ENCODE measurements around the gene SGCA.

- PRO-cap: no peak
- RAMPAGE, long total RNA, 4 experiments: no peak in any of the 4 experiments
Measured at GRCh38 chr17:49404812-49405171, 9.9 kb downstream of the PHB1 start.

GRCh38 chr17:49497374-49498083, 2.4 kb downstream of the NGFR start:
- PRO-cap: unidirectional peak, minus-strand start at chr17:49497715; unidirectional peak, minus-strand start at chr17:49497768
- RAMPAGE, long total RNA, 4 experiments: no peak in any of the 4 experiments

DNA sequence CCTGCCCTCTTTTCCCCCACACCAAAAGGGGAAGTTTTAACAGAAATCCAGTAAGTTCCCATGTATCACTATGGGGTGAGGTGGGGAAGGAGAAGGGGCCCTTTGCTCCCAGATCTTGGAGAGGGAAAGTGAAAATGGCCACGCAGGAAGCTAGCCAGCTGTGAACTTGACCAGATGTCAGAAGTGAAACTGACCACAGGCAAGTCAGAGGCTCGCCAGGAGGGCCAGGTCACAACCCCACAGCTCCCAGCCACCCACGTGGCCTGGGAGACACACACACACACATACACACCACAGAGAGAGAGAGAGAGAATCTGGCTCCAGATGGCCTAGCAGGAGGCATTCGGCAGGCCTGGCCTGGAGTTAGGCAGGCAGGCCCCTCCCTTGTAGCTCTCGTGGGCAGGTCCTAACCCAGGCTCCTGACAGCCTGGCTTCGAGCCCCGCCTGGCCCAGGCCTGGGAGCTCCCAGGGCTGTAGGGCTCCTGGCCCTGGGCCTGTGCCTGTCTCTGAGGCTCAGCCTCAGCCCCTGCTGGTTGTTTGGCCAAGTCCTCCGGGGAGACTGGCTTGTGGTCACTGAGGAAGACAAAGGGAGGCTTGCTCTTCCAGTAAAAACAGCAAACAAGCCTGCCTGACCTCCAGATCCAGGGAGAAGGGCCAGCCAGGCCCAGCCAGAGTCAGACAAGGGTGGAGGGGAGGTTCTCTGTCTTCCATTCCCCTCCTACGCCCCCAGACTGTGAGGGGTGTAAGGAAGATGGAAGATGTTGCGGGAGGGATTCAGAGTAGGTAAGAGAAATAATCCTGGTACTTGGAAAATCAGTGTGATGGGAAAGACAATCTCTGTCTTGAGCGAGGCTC, 20.2 kb downstream of the NGFR start:
- PRO-cap: unidirectional peak, plus-strand start at position 503 of the sequence
- RAMPAGE, long total RNA, 4 experiments: no peak in any of the 4 experiments

DNA sequence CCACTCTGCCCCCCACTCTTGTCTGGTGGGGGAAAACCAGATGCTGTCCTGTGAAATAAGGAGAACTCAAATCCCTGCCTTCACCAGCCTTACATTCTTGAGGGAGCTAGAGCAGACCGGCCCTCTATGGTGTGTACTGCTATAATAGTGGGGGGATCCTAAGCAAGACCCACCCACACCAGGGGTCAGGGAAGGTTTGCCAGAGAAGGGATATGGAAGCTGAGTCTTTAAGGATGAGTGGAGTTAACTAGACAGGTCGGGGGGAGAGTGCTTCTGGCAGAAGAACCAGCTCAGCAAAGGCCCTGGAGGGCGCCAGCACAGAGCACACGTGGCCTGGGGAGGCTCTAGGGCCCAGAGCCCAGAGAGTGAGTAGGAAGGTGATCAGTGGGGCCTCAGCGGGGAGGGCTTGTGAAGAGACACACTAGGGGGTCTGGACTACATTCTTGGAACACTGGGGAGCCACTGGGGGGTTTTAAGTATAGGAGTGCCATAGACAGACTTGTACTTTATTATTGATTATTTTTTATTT, 21.1 kb downstream of the NGFR start:
- PRO-cap: no peak
- RAMPAGE, long total RNA, 4 experiments: no peak in any of the 4 experiments

GRCh38 chr17:49573367-49573786, 2.3 kb upstream of the NXPH3 start:
- PRO-cap: no peak
- RAMPAGE, long total RNA, 4 experiments: no peak in any of the 4 experiments

- PRO-cap: unidirectional peak, plus-strand start at chr17:49574686
- RAMPAGE, long total RNA, 4 experiments: no peak in any of the 4 experiments
Measured at GRCh38 chr17:49574430-49574959, 1.2 kb upstream of the NXPH3 start.

DNA sequence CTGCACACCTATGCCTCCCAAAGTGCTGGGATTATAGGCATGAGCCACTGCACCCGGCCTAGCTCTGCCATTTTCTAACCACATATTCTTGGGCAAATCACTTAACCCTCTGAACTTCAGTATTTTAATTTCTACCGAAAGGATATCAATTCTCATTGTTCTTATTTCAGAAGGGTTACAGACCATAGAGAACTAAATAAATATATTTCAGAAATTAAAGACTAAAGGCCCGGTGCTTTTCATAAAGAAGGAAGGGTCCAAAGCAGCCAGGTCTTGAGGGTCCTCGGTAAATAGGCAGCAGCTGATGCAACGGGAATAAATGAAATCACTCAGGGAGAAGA, 33.4 kb downstream of the NXPH3 start:
- PRO-cap: no peak
- RAMPAGE, long total RNA, 4 experiments: no peak in any of the 4 experiments

DNA sequence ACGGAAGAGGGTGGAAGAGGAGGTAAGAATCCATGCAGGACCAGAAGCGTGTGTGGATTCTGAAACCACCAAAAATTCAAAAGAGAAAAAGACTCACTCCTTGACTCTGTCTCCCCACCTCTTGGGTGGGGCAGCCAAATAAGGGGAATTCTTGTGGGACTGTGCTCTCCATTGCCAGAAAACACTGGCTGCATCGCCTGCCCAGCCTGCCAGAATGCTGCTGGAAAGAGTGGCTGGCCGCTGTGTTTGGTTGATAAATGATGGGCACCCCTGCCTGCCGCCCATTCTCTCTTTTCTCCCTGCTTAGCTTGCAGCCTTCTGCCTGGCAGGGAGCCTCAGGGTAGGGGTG, 11.6 kb upstream of the KAT7 start:
- PRO-cap: no peak
- RAMPAGE, long total RNA, 4 experiments: no peak in any of the 4 experiments

GRCh38 chr17:49795255-49795534, 6.7 kb downstream of the KAT7 start:
- PRO-cap: no peak
- RAMPAGE, long total RNA, 4 experiments: no peak in any of the 4 experiments

GRCh38 chr17:49910627-49911173, 58.3 kb upstream of the DLX4 start:
- PRO-cap: no peak
- RAMPAGE, long total RNA, 4 experiments: no peak in any of the 4 experiments

DNA sequence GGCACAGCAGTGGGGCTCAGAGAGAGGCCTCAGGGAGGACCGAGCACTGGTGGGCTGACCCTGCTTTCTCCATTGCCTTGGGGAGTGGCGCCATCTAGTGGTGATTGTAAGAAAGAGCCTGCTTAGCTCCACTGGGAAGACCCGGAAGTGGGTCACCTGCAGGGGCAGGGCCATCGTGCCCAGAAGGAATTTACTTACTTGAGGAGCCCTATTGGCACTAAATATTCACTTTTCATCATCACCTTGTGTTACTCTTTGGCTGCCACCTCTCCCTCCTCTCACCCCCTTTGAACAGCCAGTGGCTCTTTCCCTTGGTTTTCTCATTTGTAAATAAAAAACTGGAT, 3.3 kb upstream of the DLX3 start:
- PRO-cap: no peak
- RAMPAGE, long total RNA, 4 experiments: no peak in any of the 4 experiments

- PRO-cap: no peak
- RAMPAGE, long total RNA, 4 experiments: no peak in any of the 4 experiments
Measured at GRCh38 chr17:50101406-50102662, 6.7 kb downstream of the PDK2 start.

DNA sequence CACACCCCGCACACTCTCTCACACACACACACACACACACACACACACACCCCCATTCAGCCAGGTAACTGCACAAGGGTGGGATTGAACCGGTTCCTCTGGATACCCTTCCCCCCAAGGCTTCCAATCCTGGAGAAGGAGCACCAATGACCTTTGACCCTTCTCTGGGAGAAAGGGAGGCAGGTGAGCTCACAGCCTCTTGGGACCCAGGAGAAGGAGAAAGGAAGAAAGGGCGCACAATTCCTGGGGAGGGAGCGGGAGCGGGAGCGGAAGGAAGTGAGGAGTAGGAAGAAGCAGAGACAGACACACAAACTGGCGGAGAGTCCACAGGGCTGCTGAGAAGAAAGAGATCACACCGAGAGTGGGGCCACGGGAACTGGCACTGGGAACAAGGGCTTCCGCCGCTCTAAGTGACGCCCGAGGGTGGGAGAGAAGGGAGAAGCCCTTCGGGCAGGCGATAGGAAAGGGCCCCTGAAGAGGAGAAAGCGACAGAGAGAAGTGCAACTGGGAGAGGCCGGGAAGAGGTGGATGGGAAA, 1.4 kb downstream of the SAMD14 start:
- PRO-cap: no peak
- RAMPAGE, long total RNA, 4 experiments: no peak in any of the 4 experiments

GRCh38 chr17:50144214-50145377, 5.9 kb downstream of the PPP1R9B start:
- PRO-cap: no peak
- RAMPAGE, long total RNA, 4 experiments: no peak in any of the 4 experiments

DNA sequence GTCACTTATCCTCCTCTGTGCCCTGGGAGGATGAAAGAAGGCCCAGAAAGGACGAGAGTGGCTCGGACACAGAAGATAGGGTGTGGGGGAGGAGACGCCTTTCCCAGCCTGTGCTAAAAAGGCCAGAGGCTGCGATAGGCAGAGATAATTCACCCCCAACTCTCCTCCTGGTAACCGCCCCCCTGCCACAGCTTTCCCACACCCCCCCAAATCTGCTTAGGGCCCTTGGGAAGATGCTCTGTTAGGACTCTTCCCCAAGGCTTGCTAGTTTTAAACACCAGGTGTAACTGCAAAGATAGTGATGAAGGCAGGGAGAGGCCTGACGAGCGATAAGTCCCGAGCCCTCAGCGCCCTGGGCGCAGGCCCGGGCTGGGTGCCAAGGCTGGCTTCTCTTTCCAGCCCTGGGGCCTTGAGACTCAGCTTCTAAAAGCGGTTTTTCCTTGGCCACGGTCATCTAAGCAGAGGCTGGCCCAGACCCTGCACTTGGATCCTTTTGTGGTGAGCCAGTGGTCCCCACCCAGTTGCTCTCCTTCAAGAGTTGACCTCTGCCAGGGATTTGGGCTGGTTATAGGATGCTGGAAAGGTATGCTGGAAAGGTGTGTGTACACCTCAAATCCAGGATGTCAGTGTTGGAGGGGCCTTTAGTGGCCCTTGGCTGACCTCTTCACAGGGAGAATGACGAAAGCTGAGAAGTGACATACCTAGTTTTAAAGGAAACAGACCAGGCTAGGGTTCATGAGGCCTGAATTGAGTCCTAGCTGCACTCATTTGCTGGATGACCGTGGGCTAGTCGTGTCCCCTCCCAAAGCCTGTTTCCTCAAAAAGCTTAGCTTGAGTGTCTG, 3.4 kb upstream of the PPP1R9B start:
- PRO-cap: no peak
- RAMPAGE, long total RNA, 4 experiments: no peak in any of the 4 experiments

DNA sequence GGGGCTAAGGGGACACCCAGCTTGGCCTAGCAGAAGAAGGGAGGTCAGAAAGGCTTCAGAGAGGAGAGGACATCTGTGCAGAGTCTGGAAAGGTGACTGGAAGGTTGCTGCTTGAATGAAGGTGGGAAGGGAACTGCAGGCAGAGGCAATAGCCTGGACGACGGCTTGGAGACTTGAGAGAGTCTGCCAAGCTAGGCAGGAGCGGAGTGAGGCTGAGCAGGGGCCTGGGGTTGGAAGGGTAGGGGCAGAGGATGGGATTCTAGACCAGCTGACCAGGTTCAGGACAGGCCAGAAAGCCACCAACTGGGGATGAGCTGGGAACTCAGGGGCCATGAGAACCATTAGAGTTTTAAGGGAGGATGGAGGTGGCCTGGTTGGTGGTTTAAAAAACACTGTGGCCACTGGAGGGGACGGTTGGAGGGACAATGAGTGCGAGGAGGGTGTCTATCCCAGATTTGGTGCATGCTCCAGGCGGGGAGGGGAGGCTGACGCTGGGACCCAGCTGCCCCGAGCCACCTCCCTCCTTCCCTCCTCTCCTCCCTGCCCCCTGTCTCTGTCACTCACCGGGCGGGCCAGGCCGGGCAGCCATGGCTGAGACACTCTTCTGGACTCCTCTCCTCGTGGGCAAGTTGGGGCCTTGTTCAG, at the start of gene SGCA:
TSS of gene SGCA (plus strand) at position 552 of the 645 bp plus-strand sequence.
- PRO-cap: bidirectional peak, plus-strand start at position 556 of the sequence, minus-strand start at position 530 of the sequence
- RAMPAGE, long total RNA, 4 experiments: start-site peak on the plus strand in 4 of 4 experiments, centred at positions 565 to 572 of the sequence, 333 to 987 reads per replicate

- PRO-cap: no peak
- RAMPAGE, long total RNA, 4 experiments: no peak in any of the 4 experiments
Measured at GRCh38 chr17:50186229-50187396, 14.8 kb downstream of the COL1A1 start.

GRCh38 chr17:50210775-50211327, 9.4 kb upstream of the COL1A1 start:
- PRO-cap: unidirectional peak, minus-strand start at chr17:50211004
- RAMPAGE, long total RNA, 4 experiments: no peak in any of the 4 experiments

DNA sequence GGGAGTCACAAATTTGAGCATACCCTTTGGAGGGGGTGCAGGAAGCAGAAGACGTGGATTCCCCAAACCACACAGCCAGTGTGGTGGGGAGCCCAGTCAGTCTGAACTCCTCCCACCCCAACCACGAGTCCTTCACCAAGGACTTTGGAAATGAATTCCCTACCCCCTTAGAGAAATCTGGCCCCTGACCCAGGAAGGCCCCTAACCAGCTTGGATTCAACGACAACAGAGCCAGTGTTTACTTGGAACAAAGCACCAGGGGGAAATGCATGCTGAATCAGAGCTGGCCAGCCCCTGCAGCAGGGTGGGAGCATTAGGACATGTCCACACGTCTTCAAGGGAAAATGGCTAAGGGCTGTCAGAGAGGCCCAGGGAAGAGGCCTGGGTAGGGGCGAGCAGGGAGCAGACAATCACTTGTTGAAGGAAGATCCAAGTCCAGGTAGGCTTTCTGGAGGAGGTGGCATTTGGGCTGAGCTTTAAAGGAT, 5.4 kb upstream of the TMEM92 start:
- PRO-cap: no peak
- RAMPAGE, long total RNA, 4 experiments: no peak in any of the 4 experiments

DNA sequence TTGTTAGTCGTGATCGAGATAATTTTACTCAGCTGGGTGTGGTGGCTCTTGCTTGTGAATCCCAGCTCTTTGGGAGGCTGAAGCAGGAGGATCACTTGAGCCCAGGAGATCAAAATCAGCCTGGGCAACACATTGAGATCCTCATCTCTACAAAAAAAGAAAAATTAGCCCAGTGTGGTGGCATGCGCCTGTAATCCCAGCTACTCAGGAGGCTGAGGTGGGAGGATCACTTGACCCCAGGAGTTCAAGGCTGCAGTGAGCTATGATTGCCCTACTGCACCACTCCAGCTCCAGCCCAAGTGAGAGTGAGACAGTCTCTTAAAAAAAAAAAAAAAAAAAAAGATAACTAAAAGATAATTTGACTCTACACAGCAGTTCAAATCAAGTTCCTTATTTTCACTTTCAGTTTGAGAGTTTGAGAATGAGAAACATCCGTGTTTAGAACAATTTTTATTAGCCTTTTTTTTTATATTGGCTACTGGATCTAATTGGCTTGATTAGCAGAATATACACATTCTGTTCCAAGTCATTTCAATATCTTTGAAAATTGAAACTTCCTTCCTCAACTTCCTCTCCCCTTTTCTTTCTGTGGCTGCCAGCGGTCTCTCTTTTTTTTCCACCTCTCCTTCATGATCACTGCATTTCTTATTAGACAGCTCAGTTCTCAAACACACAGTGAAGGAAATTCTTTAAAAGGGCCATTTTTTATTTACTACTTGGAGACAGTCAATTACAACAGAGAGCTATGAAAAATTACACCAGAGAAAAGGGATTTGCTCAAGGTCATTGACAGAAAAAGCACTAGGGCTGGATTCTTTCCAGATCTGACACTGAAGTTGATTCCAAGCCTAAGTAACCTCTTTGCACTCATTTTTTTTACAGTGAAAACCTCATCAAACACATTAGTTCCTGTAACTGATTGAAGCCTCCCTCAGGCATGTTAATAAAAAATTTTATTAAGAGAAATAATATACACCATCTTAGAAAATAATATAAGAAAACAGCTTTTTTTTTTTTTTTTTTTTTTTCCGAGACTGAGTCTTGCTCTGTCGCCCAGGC, 4.5 kb upstream of the ACSF2 start:
- PRO-cap: no peak
- RAMPAGE, long total RNA, 4 experiments: no peak in any of the 4 experiments